AG09309 (cell line): ENCODE measurements around the genes MSMO1, DDX60 and GALNTL6.

DNA sequence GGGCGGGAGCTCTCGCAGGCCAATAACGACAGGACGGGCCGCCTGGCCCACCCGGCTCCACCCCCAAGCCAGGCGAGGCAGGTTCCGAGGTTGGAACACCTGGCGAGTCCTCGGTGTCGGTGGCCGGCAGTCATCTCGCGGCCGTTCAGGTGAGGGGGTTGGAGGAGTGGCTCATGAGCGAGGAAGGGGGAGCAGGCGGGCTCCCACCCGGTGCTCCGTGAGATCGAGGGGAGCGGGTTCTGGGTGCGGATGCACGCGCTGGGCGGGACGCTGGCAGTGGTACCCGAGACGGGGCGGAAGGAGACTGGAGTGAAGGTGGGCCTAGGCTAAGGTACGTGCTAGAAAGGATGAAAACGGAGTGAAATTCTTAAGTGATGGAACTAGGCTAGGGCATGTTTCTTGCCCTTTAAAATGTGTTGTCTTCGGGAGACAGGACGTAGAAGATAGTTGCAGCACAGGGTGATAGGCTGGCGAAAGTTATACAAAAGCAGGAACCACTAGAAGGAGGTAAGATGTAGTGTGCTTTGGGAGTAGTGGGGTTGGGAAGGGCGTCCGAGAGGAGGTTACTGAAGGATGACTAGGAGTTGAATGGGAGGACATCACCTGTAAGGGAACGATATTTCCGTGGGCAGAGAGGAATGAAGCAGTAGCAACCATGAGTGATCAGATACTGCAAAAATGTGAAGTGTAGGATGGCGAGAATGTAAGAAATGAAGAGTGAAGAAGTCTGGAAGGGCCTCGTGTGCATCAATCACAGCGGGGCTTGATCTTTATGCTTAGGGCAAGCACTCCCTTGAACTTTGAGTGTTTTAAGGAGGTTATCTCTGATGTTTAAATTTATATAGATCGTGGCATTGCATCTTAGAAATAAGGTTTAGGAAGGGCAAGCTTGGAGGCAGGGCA, at the start of gene MSMO1:
Gene MSMO1, plus strand, starts transcription at position 54 of the 903 bp plus-strand sequence.
- RRBS = 2% methylated on average over 13 of the region's 42 CpGs

DNA sequence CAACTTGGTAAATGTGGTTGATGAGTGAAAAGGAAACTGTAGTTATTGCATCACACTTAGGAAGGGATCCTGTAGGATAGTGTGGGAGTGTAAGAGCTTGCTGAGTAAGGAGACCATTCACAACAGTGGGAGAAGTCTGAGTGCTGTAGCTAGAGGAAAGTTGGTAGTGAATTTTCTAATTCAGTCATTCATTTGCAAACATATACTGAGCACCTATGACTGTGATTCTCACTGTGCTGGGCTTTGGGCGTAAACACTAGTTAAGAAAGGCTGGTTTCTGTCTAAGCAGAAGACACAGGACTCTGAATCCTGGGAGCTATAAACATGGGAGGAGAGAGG, 14.3 kb upstream of the CPE start:
- RRBS = no CpG with 5 or more reads among the region's 1 CpG

DNA sequence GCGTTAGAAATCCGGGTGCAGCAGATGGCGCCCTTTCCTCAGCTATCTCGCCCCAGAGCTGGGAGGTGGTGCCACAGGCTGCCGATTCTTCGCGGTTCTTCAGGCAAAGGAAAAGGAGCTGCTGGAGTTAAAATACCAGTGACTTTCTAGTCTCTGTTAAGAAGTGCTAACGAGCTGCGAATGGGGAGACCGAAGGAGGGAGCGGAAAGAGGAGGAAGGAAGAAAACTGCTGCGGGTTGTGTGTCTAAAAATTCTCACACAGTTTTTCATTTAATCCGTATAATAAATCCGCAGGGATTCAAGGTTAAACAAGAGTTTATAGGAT, 114.6 kb downstream of the CPE start:
- RRBS = no CpG with 5 or more reads among the region's 14 CpGs

DNA sequence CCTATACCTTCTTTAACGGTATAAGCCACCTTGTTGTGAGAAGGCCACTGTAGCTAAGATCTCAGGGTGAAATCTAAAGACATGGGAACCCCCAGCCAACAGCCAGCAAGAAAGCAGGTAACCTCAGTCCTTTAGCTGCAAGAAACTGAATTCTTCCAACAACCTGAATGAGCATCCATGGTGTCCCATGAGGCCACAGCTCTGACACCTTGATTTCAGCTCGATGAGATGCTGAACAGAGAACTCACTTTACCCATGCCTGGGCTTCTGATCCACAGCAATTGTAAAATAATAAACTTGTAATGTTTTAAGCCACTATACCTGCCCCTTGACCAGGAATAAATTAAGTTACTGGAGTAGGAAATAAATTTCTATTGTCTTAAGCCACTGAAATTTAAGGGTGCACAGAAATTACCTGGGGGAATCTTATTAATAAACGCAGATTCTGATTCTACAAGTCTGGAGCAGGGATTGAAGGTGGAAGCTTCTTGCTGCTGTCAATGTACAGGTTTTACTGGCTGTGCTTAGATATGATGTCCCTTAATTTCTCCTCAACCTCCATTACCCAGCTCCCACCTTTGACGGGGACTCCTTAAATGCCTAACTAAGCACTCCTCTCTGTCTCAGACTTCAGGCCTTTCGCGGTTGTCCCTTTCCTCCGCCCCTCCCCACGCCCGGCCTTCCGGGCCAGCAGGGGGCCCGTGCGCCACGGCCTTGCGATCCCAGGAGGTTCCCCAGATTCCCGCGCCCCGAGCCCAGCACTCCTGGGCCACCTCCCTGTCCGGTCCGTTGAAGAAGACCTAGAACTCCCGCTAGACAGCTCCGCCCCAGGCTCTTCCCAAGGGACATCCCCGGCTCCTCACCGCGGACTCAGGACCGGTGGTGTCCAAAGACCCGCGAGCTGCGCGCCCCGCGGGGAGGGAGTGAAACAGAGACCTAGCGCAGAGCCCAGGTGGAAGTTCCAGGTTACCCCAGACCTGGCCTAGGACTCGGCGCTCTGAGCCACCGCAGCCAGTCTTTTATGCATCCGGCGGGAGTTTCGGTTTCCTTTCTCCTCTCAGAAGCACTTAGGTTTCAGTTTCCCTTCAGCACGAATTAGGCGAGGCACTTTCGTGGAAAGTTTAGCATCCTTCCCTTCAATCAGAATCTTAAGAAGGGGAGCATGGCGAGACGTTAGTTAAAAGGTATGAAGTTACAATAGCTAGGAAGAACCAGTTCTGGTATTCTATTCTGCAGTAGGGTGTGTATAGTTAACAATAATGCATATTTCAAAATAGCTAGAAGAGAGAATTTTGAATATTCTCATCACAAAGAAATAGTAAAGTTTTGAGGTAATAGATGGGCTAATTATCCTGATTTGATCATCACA, at the start of gene DDX60:
Gene DDX60, minus strand, starts transcription at position 994 of the 1,369 bp plus-strand sequence.
- RRBS = under 1% methylated on average over 11 of the region's 43 CpGs

DNA sequence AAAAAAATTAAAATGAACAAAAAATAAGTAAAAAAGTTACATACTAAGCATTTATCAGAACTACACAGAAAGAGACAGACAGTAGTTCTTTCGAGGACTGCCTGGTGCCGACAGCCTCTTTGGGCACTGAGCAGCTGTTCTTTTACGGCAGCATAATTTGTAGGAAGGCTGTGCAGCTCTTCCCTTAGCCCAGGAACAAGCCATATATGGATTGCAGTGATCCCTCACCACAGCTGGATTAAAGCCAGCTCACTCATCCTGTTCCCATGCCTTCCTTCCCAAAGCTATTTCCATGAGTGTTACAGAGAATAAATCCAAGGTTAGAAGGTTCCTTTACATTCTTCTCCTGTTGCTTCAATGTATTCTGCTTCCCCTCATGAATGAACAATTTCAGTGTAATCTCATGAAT, 71.7 kb downstream of the DDX60L start:
- RRBS = no CpG with 5 or more reads among the region's 3 CpGs

- RRBS = no CpG with 5 or more reads among the region's 7 CpGs
These were observed 154.8 kb downstream of the PALLD start for GRCh38 chr4:168651345-168652398.

- RRBS = no CpG with 5 or more reads among the region's 1 CpG
These were observed 244.5 kb downstream of the CBR4 start for GRCh38 chr4:168765593-168765984.

- RRBS = no CpG with 5 or more reads among the region's 8 CpGs
These were observed 240.7 kb downstream of the CBR4 start for GRCh38 chr4:168769127-168769914.

GRCh38 chr4:168860185-168860608, 149.9 kb downstream of the CBR4 start:
- RRBS = no CpG with 5 or more reads among the region's 4 CpGs

- RRBS = 13% methylated on average over 24 of the region's 67 CpGs
These were observed 132.6 kb downstream of the CBR4 start for GRCh38 chr4:168877232-168878110.

DNA sequence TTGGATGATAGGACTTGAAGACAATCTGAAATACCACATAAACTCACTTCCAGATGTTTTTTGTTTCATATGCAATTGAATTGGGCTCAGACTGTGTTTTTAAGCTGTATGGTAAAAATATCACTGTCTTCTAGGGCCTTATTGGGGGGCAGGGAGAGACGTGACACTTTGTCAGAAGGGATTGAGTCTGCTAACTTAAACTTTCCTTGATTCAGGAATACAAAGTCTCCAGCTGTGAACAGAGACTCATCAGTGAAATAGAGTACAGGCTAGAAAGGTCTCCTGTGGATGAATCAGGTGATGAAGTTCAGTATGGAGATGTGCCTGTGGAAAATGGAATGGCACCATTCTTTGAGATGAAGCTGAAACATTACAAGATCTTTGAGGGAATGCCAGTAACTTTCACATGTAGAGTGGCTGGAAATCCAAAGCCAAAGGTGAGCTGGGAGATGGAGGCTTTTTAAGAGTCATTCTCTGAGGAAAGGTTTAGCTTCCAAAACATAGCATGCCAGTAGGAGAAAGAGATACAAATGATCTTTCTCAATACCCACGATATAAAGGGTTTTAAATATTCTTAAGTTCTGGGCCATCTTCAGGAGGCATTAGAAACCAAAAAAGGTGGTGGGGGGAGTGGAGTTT, 111.7 kb downstream of the CBR4 start:
- RRBS = no CpG with 5 or more reads among the region's 2 CpGs

DNA sequence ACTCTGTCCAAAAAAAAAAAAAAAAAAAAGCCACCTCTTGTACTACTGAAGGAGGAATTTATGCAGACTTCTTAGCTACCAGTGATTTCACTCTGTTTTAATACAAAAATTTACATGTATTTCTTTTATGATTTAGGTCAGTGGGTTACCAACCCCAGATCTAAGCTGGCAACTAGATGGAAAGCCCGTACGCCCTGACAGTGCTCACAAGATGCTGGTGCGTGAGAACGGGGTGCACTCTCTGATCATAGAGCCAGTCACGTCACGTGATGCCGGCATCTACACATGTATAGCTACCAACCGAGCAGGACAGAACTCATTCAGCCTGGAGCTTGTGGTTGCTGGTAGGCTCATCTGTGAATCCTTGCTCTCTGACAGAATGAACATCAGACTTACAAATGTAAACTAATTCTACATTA, 88.6 kb downstream of the CBR4 start:
- RRBS = no CpG with 5 or more reads among the region's 8 CpGs

DNA sequence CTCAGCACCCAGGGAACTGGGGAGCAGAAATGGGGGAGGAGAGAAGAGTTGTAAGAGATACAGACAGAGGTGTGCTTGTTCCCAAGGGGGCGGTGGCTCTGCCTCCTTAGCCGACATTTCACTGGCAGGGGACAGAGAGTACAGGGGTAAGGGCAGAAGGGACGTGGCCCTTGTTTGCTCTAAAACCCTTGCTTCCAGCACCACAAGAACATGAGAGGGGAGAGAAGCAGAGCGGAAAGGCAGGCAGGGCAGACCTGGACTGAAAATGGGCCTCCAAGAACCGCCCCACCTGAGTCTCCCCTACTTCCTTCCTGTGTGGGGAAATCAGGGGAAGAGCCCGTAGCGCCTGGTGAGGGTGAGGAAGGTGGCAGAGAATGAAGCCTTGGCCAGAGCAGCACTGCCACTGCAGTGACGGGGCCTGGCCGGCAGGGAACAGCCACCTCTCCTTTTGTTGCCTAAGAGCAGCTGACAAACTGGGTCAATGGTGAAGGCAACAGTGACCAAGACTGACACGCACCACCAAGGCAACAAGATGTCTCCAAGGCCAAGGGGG, 58.2 kb upstream of the CBR4 start:
- RRBS = no CpG with 5 or more reads among the region's 10 CpGs

GRCh38 chr4:169133743-169134422, 123.8 kb upstream of the CBR4 start:
- RRBS = no CpG with 5 or more reads among the region's 4 CpGs

DNA sequence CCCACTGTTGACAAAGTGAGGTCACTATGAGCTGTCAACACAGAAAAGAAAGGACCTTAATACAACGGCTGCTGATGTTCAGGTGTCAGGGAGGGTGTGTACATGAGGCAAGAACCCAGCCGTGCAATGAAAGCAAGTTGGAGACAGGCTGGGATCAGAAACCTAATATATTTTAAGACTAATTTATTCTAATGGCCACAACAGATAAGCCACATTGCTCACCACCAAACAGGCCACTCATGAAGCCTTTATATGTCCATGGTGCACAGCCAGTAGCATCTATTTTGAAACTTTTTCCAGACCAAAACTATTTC, 36.9 kb upstream of the SH3RF1 start:
- RRBS = no CpG with 5 or more reads among the region's 2 CpGs

DNA sequence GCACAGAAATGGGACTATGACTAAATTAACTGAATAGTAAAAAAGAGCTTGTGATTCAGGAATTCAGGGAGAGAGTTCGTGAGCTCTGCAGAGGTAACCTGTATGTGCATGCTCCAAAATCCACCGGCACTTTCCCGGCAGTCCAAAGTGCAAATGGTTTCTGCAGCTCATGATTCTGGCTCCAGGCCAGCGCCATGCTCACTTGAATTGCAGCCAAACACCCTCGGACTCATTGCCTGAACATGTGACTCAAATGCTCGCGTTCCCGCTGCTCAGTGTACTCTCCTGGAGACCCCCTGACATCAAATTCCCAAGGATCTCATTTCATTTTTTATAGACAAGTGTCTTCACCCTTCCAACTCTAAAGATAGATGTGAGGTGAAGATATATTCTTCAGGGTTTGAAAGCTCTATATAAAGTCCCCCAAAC, 44.1 kb upstream of the SH3RF1 start:
- RRBS = no CpG with 5 or more reads among the region's 8 CpGs

- RRBS = no CpG with 5 or more reads among the region's 9 CpGs
These were observed 113.0 kb downstream of the NEK1 start for GRCh38 chr4:169499178-169499918.

DNA sequence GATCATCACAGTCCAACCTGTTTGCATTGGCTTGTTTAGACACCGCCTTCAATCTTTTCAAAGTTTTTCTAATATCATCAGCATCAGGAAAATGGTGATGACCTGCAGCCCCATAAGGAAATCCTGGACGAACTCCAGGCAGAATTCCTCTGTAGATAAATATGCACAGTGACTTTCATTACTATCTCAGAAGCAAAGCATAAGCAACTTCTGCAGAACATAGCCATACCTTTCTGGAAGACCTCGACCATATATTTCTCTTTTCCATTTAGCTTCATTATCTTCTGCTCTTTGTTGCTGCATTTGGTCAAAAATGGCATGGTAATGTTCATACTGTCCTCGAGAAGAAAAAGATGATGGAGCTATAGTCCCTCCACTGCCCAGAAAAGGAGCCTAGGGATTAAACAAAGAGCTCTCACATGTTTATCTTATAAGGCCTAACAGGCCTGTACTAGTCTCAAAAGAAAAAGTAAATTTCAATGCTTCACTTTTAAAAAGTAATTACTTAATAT, 56.6 kb downstream of the NEK1 start:
- RRBS = no CpG with 5 or more reads among the region's 4 CpGs

GRCh38 chr4:171298848-171299300, 514.3 kb upstream of the GALNTL6 start:
- RRBS = no CpG with 5 or more reads among the region's 5 CpGs

DNA sequence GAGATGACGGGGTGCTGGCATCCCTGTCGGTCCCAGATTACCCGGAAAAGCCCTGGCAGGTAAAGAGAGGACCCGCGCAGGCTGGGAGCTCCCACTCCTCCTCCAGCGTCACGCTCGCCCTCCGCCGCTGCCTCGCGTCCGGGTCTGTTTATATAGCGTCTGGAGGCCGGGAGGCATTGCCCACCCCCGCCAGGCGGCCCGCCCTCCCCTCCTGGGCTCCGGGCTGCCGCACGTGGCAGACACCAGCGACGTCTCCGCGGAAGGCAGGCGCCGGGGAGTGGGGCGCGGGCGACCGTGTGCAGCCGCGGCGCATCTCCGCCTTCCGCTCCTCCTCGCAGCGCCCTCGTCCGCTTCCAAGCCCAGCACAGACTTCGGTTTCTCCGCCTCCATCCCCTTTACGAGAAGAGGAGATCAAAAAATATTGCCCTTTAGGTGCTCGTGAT, at the start of gene GALNTL6:
Gene GALNTL6, plus strand, starts transcription at position 236 of the 443 bp plus-strand sequence.
- RRBS = 3% methylated on average over 25 of the region's 44 CpGs